Measurements from ENCODE around the gene DYDC2.

GRCh38 chr10:79984657-79985385, 35.9 kb upstream of the SFTPD start:
- PRO-cap = no peak

- PRO-cap = no peak
Observed at GRCh38 chr10:80148316-80149224, 16.0 kb downstream of the PLAC9 start.

GRCh38 chr10:80154691-80155296, 22.3 kb downstream of the PLAC9 start:
- PRO-cap = no peak

DNA sequence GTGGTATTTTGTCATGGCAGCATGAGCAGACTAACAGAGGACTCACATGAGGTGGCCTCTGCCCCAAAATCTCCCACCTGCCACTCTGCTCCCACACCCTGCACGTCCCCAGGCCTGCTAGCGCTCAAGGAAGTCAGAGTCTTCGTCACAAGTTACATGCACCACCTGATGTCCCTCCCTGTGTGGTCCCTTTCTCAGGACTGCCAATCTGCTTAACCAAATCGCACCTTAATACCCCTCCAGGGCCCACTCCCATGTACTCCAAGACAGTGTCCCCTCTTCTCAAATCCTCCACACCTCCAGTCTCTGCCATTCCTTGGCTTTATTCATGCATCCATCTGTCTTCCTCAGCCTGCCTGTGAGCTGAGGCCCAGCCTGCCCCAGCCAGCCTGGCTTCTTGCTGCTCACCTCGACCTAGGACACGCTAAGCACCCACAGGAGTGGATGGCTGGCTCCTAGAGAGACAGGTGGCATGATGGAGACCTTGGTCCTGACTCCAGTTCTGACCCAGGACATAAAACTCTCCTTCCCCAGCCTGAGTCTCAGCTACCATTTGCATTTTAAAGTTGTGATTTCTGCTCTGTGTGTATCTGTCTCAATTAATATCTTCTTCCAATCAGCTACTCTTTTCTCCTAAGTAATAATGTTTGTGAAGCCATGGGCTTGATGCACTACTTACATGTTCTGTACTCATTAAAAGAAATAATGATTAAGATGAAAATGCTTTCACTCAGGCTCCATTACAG, 27.2 kb downstream of the PLAC9 start:
- PRO-cap = no peak

- PRO-cap = no peak
Observed at GRCh38 chr10:80161226-80161840, 28.8 kb downstream of the PLAC9 start.

- PRO-cap = no peak
Observed at GRCh38 chr10:80161841-80162120, 29.3 kb downstream of the PLAC9 start.

GRCh38 chr10:80167044-80167386, 34.5 kb downstream of the PLAC9 start:
- PRO-cap = no peak

GRCh38 chr10:80186231-80187192, 18.8 kb downstream of the ANXA11 start:
- PRO-cap = no peak

GRCh38 chr10:80195646-80196201, 9.6 kb downstream of the ANXA11 start:
- PRO-cap = no peak

DNA sequence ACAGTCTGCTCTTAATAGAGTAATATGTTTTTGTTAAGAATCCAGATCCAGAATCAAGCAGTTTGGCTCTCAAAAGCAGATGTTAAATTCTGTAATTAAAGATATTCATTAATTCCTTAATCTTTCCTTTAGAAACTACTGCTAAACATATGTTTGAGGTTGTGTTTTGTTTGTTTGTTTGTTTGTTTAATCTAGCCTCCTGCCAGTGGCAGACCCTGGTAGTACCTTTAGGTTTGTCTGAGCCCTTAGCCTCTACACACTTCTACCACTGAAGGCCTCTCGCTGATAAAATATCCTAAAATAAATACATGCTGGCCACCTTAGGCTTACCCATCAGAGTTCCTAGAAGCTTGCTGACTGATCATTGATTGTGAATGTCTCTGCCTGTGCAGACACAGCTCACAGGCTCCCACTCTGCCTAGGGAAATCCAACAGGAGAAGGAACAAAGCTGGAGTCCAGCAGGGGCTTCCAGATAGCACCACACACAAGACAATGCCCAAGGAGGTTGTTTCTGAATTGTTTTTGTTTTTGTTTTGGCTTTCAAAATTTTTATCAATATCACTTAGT, 2.6 kb downstream of the MAT1A start:
- PRO-cap = no peak

GRCh38 chr10:80291426-80291866, 2.0 kb upstream of the MAT1A start:
- PRO-cap = no peak

GRCh38 chr10:80356400-80357374, at the start of gene DYDC2:
TSS of gene DYDC2 (plus strand) at chr10:80356781.
- PRO-cap = no peak

DNA sequence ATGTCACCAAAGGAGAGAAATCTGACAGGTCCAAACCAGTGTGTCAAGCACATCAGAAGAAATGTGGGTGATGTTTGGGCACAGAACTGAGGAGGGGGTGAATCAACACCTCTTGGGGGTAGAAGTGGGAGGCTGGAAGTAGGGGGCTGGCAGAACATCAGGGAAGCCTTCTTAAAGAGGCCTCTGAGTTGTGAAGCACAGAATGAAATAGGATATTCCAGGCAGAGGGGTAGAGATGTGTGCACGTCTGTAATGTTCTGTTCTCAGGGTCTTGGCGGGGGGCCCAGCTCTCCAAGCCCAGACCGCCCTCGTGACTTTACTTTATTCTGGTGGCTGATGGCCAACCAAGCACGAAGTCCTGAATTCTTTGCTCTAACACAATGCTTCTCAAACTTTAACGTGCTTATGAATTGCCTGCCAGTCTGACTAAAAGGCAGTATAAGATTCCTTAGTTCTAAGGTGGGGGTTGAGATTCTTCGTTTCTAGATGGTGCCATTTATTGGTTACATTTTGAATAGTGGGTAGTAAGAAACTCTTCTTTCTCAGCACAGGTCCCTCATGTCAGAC, 8.1 kb downstream of the PRXL2A start:
- PRO-cap = no peak

DNA sequence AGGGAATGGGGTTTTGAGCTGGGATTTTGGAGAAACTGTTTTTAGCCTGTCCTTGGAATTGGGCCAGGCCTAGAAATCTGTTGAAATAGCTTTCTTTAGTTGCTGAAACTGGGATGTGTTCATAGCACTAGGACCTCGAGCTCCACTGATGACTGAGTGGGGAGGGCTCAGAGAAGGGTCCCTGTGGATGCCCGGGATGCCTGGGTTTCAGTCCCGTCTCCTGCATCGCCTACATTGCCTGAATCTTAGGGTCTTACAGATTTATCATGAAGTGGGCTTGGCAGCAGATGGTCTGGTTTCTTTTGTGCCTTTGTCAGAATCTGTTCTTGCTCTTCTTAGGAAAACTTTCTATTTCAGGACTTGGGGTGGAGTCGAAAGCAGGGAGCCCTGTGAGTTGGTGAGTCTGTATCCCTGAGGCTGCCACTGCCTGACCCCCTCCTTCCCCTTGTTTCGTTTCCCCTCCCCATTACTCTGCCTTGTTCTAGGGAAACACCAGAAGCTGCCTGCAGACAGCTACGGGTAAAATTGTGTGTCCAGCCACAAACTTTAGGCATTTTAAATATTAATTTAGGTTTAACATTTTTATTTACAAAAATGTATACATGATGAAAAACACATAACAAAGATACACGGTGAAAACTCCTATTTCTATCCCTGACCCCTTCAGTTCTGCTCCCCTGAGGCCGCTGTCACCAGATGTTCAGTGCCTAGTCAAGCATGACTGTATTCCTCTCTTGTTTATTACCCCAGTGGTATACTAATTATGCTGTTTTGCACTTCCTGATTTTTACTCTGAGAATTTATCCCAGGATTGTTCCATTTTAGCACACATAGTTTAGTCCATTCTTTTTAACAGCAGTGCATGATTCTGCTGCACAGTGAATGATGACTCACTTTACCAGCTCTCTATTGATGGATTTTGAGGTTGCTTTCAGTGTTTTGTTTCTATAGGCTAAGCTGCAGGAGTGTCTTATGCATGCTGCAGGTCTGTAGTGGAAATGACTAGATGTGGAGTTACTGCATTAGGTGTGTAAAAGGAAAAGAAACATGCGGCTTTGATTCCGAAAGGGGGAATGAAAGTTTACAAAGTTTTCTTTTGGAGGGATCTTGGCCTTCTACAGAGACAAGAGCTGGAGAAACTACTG, 9.0 kb downstream of the TSPAN14 start:
- PRO-cap = bidirectional peak, plus-strand start at position 827 of the sequence, minus-strand start at position 671 of the sequence

GRCh38 chr10:80487553-80488652, 33.8 kb downstream of the TSPAN14 start:
- PRO-cap = no peak

DNA sequence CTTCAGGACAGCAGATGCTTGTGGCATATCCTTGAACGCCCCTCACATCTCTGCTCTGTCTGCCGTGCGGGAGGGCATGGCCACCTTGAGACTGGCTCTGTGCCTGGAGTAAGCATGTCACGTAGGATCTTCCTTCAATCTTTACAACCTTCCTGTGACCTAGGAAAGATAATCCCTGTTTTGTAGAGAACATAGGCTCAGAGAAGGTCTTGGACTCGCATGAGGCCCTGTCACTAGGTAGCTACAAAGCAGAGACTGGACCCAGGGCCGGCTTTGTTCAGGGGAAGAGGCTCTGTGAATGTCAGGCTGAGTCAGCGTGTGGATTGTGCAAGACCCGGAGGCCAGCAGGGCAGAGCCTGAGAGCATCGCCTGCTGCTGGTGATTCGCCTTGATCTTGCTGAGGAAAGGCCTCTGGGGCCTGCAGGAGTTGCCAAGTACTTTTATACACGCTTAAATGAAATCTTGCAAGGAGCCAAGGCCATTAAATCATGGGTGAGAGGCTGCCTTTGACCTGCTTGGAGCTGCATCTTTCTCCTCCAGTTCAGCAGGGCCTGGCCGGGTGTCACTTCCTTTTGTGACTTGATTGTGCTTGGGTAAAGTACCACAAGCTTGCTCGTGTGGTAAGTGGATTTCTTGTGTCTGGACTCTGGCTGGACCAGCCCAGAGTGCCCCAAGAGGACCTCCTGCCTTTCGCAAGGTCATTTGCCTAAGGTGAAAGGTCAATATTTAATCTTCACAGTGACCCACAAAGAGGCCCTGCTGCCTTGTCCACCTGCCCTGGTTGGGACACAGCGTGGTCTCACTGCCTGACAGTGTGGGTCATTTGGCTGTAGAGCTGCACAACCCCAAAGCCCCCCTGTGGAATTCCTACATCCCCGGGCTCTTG, 38.8 kb upstream of the SH2D4B start:
- PRO-cap = unidirectional peak, plus-strand start at position 539 of the sequence

GRCh38 chr10:80504914-80505744, 32.6 kb upstream of the SH2D4B start:
- PRO-cap = no peak

GRCh38 chr10:80509143-80510220, 28.2 kb upstream of the SH2D4B start:
- PRO-cap = no peak

GRCh38 chr10:83539675-83540385, 599.5 kb upstream of the GHITM start:
- PRO-cap = no peak

DNA sequence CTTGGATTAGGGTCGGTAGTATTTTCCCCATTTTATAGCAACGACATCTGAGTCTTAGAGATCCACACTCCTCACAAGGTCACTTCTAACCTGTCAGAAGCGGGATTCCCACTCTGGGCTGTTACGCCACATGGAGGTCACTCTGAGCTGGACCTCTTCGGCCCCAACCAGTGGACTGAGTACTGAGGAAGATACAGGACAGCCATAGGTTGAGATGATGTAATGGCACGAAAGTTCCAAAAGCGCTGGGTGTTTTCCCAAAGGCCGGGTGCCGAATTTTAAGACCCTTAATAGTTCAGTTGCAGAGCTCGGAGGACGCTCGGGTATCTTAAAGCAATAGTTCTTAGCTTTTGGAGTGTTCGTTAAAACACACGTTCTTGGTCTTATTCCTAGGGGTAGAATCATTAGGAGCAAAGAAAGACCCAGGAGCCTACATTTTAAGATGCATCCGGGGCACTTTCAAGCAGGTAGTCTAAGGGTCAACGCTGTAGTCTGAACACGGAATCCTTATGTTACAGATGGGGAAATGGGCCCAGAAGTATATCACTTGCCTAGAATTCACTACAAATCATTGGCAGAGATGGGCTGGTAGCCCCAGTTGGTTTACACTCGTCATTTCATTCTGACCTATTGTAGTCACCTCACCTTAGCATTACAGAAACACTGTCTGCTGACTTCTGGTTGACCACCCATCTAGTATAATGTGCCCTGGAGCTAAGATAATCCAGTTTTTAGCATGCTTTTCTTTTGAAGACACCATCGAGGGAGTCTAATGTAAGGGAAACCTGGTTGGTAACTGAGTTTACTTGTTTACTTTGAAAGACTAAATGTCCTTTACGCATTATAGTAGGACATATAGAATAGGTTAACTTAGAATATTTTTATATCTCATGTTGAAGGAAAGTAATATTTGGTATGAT, 974 bp downstream of the GHITM start:
- PRO-cap = no peak